Daoy (cell line): ENCODE measurements around a stretch of chr10.

DNA sequence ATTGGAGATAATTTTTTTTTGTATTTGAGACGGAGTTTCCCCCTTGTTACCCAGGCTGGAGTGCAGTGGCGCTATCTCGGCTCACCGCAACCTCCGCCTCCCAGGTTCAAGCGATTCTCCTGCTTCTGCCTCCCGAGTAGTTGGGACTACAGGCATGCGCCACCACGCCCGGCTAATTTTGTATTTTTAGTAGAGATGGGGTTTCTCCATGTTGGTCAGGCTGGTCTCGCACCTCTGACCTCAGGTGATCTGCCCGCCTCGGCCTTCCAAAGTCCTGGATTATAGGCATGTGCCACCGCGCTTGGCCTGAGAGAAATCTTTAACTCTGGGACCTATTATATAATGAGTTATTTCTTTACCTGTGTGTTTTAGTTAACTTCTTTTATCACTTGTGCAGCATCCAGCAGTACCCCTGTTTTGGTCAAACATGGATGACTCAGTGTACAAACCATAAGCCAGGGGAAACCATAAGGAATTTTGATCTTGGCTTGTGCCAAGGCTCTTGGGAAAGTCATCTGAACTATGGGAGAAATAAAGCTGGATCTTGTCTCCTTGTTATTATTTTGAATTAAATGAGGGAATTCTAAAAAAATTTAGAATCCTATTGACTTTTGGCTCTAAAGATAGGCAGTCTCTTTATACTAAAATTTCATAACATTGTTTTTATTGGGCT is 23.6 kb upstream of the ZRANB1 start:
- RAMPAGE, long total RNA = no peak

DNA sequence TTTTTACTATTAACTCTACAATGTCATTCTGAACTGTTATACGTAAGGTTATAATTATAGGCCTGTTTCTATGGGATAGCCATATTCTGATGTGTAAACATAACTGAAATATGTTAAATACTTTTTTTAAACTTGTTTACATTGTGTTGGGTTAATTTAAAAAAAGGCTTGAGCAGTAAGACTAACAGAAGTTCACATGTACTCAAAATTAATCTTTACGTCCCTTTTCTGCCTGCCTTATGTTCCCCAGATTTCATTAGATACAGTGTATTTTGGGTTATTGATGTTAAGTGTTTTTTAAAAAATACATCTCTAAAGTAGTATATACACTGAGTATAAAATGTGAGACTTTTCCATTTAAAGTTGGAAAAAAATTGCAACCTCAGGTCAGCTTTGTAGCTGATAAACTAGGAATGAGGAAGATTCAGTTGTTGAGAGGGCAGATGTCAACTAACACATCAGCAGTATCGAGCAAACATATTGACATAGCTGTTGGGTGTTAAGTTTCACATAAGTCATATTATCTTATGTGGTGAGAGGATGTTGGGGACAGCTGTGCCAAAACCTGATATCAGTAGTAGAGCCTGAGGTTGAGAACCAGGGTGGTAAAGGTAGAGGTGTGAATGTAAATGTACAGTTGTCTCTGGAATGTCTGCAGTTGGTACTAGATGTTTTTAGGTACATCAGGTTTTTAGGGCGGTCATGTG is 4.9 kb downstream of the ZRANB1 start:
- RAMPAGE, long total RNA = no peak

- RAMPAGE, long total RNA = no peak
Observed at GRCh38 chr10:124959585-124960282, 17.8 kb downstream of the ZRANB1 start.

DNA sequence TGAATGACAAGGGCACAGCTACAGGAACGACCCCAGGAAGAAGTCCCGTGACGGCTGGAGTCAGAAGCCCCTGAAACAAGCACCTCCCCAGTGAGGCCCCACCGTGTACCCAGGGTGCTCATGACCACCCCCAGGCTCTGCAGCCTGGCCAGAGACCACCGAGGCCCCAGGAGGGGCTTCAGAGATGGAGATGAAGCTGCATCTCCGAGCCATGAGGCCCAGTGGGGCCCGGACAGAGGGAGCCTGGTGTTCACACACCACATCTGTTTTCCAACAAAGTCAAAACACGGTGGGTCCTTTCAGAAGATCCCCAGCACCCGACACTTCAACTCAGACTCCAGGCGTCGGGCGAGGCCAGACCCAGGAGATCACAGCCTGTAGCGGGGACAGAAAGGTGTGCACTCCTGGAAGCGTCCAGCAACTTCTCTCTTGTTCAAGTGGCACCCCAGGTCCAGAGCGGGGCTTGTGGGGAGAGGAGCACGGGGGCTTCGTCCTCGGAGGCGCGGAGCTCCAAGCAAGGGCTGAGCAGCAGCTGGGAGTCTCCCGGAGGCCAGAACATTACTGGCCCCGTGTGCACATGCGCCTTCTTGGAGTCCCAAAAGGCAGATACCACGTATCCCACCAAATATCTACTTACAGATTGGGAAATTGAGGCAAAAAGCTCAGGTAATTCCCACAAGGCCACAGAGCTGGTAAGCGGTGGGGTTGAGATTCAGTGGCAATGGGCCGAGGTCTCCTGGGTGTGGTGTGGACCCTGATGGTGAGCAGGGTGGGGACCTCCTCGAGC is 31.1 kb downstream of the CTBP2 start:
- RAMPAGE, long total RNA = no peak

DNA sequence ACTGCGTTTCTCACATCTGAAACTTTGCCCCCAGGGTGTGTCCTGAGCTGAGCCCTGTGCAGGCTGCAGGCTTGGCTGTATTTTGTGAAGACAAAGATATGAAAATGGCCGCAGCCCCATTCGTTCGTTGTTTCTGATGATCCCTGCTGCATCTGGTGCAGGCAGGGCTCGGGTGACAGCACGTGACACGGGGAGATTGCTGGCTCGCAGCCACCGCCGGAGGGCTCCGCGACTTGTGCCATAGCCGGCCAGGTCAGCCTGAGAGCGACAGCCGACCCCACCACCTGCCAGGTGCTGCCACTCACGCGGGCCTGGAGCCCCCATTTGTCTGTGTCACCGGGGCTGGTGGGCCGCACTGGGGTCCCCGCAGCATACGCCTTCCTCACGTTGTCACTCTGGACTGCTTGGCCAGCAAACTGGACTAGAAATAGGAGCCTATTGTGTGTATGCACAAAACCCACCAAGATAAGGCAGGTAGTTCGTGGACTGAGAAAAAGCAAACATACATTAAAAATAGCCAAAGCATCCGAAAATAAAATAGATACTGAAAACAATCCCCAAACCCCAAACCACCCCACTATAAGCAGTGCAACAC is 4.5 kb downstream of the CTBP2 start:
- RAMPAGE, long total RNA = no peak

GRCh38 chr10:125035167-125035745 is 7.4 kb upstream of the CTBP2 start:
- RAMPAGE, long total RNA = no peak

GRCh38 chr10:125037234-125037514 is 9.3 kb upstream of the CTBP2 start:
- RAMPAGE, long total RNA = no peak

DNA sequence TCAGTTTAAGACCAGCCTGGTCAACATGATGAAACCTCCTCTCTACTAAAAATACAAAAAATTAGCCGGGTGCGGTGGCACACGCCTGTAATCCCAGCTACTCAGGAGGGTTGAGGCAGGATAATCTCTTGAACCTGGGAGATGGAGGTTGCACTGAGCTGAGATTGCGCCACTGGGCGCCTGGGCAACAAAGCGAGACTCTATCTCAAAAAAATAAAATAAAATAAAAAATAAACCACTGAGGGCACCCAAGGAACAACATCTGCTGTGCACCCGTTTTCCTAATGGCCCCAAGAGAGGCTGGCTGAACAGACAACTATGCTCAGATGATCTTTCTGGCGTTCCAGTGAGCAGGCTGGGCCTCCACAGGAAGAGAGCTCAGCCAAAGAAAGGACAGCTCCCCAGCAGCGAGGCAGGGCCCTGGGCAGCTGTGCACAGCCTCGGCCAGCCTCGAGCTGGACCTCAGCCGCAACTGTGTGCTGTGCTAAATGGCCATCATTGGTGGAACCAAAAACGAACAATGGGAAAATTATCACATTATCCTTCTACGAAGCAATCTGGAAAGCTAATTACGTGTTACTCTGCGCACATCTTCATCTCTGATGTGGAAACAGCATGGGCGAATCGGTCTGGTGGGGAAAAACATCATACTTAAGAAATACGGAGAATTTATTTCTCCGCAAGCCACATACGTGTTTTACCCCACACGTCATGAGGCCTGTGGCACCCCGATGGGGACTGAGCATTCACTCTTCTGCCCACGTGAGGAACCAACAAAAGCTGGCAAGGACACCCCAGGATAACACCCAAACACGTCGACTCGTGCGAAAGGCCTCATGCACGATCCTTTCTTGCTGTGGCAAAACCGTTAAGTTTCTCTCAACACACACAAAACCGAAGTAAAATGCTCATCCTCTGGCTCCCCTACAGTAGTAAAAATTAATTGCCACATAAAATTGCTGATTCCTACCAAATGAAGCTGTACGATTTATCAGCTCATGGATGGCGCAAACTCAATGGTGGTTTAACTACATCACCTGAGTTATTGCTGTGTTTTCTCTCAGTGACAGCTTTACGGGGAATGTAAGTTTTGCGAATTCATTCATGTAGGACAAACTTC is 35.1 kb upstream of the CTBP2 start:
- RAMPAGE, long total RNA = no peak

DNA sequence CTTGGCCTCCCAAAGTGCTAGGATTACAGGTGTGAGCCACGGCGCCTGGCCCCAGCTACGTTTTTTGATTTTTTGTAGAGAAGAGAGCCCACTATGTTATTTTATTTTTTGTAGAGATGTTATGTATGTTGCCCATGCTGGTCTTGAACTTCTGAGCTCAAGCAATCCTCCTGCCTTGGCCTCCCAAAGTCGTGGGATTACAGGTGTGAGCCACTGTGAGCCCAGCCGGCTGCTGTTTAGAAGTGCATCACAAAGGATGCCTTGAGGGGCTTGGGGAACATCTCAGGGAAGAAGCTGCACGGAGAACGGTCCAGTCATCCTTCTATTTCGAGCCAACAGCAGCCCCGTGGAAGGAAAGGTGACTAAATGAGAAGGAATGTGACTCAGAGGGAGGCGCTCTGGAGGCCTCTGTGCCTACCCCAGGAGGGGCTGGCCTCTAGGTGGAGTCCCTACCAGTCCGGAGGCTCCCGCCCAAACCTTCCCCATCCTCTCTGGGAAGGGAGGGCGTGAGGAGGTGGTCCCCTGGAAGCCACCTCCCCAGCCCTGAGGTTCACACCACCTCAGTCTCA is 56.2 kb upstream of the CTBP2 start:
- RAMPAGE, long total RNA = no peak

- RAMPAGE, long total RNA = no peak
Observed at GRCh38 chr10:125086541-125087200, 58.8 kb upstream of the CTBP2 start.

DNA sequence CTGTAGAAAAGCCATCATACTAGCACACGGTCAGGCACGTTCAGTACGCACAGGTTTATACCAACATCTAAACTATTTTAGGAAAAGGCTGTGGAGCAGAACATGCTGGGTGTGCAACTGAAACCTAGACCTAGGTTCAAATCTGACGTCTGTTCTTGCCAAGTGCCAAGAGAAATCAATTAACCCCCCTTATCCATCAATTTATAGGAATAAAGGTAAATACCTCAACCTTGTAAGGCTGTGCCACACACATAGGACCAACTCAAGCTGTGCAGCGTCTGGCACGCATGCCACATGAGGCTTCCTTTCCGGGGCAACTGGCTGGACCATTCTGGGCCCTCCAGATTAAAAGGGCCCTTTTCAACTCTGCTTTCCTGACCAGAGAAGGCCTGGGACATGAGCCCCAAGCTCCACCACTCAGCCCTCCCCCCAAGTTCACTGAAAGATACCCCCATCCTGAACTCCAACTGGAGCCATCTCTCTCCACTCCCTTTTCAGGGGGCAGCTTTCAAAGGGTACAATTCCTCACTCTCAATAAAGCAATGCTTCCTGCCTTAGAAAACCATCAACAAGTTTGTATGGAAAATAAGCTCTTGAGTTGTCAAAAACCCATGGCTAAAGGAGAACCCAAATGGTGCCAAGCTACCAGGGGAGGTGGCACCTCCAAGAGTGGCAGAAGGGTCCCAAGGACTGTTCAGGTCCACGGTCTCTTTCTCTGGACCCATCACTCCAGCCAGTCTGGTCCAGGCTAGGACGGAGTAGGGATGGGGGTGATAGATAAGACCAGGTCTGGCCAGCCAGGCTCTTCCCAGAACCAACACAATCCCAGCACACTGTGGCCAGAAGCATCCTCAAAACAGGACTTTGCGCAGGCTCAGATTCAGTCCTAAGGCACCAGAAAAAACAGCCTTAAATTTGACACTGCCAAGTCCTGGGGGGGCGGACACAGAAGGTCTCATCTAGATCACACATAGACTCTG is 71.5 kb upstream of the CTBP2 start:
- RAMPAGE, long total RNA = no peak

- RAMPAGE, long total RNA = no peak
Observed at GRCh38 chr10:125129256-125130106, 101.6 kb upstream of the CTBP2 start.

DNA sequence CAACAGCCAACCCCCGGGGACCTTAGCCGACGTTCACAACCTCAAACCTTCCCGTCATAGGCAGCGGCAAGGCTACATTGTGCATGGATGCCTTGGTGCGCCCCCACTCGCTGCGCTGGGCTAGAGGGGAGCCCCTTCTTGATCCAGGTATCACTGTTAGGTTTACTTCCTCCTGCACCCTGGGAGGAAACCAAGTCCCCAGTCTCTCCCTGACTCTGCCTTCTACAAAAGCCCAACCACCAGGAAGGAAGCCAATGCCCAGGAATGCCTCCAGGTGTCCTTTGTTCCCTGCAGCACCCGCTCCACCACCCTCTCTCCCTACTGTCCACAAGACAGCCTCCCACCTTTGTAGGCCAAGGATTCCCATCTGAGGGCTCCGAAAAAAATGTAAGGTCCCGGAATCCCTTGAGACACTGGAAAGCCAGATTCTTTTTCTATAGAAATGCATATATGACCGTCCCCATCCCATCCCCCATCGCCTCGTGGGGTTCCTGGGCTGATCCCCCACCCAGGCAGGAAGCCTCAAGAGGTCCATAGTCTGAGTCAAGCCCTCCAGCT is 107.2 kb upstream of the CTBP2 start:
- RAMPAGE, long total RNA = no peak

DNA sequence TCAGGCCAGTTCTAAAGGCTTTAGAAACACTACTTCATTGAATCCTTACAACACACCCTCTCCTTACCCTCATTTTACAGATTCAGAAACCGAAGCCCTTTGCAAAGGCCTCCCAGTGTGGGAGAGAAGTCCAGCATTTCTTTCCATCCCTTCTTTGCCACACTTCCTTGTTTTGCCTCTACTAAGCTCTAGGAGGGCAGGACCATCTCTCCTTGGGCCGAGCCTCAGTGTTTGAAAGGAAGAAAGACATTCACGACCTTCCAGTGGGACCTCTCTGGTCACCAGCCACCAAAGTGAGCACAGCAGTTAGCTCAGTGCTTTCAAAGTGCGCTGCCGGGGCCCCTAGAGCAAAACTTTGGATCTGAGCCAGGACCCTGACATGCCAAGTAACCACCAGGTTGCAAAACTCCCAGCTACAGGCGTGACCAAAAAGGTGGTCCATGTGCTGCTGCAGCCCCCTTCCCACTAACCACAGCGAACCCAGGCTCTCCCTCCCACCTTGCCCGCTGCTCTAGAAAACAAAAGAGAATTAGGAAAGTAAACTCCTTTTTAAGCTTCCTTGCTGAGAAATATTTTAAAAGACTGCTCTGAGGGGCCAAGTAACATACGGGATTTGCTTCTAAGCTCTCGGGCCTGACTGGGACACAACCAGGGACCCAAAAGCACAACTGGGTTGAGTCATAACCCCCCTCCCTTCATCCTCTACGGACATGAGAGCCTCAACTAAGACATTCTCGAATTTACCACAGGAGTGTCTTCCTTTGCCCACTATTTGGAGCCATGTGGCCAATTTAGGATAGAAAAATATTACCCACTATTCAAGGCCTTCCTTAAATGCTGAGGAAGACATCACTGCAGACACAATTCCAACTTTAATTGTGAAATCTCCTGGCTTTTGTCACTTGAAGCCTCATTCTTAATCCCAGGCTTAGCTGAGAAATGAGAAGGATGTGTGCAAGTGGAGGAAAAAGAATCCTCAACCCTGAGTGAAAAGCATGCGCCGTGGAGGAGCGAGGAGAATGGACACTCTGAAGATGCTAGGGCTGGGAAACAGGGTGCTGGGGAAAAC is 120.4 kb upstream of the CTBP2 start:
- RAMPAGE, long total RNA = no peak

DNA sequence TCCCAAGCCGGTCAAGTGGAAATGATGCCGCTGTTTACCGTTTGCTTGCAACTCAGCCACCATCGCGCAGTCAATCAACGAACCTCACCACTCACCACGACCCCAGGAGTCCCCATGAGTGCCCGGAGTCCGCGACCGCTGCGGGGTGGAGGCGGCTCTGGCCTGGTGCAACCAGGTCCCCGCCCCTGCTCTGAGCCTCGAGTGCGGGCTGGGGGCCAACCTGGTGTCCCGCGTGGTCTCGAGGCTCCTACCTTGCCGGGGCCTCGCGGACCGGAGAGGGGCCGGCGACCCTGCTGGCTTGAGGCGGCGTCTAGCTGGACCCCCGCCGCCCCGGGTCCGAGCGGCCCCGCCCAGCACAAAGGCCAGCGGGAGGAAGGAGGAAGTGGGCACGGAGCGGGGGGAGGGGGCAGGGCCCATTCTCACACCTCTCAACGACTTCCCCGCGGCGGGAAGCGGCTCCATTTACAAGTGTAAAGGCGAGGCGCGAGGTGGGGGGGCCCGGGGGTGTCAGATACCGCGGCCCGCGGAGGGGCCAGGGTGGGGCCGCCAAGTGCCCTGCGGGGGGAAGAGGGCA is 123.7 kb upstream of the CTBP2 start:
- RAMPAGE, long total RNA = no peak

DNA sequence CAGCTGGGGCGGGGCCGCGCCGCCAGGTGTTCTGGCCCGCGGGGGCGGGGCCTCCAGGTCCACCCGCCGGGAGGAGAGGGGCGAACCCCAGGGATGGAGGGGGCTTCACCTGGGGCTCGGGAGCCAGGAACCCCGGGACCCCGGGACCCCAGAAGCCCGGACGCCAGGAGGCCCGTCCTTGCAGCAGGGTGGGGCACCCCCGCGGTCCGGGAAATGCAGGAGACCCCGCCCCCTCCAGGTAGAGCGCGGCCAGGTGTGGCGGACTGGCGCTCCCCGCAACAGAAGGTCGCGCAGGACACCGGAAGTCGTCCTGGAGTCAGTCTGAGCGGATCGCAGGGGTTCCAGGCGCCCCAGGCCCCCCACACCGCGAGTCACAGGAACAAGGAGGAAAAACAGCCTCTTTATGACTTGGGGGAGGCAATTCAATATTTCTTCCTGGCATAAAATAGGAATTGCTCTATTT is 124.3 kb upstream of the CTBP2 start:
- RAMPAGE, long total RNA = no peak

DNA sequence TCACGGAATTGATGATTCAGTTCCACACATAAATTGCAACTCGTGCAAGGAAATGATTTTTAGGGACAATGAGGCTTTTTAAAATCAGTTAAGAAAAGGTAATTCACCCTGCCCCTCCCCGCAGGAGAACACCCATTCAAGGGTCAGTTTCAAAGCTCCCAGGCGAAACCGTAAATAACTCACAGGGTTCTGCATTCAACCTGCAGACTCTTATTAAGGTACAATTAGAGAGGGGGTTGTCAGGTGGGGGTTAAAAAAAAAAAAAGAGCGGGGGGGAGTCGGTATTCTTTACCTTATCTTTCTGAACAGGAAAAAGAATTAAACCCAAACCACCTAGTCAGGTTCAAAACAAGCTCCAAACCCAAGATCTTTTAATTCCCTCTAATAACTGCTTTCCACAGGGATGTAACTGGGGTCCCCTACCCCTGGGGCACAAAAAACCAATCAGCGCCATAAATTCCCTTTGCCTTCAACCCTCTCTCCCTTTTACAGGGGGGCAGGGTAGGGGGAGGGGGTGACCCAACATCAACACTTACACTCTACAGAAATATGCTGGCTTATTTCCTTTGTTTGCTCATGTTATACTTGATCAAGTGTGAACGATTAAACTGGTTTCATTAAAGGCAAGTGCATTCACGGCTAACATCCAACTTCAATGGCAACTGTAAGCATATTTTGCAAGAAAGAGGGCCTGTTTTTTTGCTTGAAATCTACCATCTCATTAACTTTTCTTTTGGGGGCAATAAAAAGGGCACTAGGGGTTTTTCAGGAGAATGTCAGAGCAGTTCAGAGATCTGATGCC is 129.5 kb upstream of the CTBP2 start:
- RAMPAGE, long total RNA = no peak

DNA sequence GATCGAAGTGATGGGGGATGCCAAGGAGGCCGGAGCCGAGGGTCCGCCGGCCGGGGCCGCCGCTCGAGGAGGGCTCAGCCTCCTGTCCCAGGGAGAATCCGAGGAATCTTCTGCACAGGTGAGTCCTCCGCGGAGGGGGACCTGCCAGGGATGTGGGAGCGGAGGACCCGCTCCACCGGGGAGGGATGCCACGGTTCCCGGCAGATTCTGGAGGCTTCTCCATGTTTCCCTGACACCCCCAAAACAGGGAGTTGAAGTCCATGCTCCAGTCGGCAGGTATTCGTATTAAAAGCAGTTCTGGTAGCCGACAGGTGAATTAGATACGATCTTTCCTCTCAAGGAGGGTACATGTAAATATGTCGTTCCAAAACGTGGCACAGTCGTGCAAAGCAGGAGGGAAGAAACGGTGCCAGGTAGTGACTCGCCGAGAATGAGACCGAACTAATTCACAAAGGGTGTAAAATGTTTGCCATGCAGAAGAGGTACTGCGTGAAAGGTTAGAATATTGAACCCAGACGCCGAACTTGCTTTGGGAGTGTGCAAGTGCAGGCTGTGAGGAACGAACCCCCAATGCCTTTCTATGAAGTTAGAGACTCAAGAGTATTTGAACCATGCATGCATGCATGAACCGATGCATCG is 408 bp downstream of the EDRF1 start:
- RAMPAGE, long total RNA = no peak

DNA sequence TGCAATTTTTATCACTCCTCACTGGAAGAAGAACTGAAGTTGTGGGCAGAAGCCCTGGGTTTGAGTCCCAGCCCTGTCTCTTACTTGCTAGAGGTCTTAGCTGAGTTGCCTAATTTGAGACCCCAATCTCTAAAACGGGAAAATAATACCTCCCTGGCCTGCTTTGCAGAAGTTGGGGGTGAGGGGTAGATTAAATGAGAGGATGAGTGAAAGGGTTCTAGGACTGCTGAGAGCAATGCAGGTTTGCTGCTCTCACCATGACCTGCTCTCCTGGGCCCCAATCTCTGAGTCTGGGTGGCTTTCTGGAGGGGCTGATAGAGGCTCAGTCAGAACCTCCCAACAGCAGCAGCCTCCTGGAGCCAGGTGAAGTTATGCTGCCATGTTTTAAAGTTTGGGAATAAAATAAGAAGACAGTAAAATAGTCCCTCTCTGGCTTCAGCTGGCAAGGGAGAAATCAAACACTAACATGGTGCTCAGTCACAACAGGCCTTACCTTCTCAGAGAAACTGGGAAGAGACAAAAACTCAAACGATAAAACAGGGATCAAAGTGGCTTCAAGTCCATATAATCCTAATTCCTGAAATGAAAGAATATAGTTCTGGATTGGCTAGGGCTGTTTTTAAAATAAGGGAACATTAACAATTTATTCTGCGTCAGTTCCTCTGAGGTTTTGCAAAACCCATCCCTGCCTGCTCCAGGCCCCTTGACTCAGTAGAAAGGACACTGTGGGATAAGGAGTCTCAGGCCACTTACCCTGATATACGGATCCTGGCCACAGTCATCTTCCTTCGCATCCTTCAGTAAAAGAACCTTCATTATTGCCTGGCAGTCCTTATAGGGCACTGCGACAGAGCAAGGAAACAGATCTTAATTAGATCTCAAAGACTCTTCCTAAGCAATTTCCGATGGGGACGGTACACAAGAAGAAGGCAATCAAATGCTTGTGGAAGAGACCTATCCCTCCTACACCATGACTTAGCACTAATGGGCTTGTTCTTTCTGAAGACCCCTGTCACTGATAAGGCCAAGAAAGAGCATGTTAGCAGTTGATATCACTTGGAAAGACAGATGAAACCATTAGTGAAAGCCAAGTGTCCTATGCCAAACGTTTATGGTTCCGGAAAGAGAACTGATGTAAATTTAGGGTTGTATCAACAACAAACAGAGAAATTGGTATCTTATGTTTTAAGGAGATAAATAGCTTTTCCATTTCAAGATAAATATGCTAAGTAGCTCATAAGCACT is 7.0 kb downstream of the UROS start:
- RAMPAGE, long total RNA = no peak

DNA sequence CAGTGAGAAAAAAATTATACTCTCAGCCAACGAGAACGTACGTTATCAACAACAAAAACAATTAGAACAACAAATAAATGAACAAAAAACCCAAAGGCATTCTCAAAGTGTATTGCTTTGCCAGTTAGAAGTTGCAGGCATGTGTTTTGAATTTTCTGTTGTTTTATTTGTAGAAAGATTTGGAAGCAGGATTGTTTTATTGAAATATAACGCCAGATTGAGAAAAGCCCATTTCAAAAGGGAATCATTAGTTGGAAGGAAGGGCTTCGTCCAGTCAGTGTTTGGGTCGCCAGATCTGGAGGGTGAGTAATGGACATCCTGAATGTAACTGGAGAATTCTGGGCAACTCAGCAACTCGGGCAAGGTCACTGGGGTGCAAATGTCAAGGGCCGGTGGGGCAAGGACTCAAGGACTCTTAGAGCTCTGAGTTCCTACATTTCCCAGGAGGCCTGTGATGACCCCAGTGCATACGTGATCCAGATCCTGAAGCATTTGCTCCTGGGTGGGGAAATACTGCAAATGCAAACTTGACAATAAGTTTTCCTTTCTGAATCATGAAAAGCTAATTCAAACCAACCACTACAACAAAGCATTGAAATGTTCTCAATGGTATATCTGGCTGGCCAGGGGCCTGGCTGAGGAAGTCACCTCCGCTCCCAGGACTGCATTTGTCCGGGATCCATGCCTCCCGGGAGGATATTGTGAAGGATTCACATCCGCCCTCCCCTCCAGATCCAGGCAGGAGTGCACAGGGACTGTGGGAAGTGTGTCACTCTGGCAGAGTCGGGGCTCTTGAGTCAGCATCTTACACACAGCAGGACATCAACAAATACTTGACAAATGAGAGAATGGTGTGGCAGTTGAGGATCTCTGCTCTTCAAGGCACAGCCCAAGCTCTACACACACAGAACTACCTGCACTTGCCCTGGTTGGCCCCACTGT is 164.0 kb downstream of the FANK1 start:
- RAMPAGE, long total RNA = no peak